ENCODE measurements around the gene UCK1.

DNA sequence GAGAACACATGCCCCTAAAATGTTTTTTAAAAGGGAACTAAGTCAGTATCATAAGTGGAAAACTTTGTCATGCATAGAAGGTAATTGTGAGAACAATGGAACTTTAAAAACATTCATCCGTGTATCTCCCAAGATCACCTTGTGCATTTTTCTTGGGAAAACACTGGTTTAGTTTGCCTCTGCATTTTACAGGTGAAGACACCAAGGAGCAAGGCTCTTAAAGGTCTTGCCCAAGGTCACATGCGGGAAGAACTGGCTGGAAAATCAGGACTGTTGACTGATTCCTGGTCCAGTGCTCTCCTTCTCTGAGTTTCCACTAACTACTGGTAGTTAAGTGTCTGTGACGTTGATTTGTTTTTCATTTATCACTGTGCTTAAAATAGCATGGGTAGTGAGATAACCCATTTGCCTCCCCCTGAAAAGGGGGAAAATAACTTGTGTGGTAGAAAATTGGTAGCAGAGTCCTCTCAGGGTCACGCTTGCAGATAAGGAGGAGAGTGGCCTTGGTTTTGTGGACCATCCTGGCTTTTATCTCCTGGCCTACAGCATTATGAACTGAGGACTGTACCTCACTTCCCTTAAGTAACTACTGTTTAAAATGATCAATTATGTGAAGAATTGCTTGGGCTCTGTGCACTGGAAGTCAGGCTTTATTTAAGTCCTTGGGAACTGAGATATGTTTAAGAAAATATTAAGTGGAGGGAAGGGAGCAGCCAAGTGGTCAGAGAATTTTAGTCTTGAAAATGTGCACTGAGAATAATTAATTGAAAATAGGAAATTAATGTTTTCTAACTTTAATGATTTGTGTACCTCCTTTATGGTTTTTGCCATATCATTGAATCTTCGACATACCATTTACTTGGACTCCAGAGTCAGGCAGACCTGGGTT, 10.9 kb downstream of the FUBP3 start:
- RAMPAGE, long total RNA, result no peak
- RRBS, result no CpG with 5 or more reads among the region's 5 CpGs

- RAMPAGE, long total RNA, result no peak
- RRBS, result no CpG with 5 or more reads among the region's 14 CpGs
Measured at GRCh38 chr9:130626243-130626775, 38.1 kb upstream of the PRDM12 start.

DNA sequence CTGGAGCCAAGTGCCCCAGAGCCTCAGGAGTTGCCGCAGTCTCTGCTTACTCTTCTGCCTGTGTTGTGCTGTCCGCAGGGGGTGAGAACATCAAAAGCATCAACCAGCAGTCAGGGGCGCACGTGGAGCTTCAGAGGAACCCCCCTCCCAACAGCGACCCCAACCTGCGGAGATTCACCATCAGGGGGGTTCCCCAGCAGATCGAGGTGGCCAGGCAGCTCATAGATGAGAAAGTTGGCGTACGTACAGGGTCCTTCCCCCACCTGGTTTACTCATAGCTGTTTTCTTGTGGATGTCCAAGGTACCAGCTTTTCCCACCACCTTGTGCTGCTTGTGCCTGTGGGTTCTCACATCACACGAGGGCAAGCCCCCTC, 33.9 kb upstream of the PRDM12 start:
- RAMPAGE, long total RNA, result no peak
- RRBS, result no CpG with 5 or more reads among the region's 10 CpGs

DNA sequence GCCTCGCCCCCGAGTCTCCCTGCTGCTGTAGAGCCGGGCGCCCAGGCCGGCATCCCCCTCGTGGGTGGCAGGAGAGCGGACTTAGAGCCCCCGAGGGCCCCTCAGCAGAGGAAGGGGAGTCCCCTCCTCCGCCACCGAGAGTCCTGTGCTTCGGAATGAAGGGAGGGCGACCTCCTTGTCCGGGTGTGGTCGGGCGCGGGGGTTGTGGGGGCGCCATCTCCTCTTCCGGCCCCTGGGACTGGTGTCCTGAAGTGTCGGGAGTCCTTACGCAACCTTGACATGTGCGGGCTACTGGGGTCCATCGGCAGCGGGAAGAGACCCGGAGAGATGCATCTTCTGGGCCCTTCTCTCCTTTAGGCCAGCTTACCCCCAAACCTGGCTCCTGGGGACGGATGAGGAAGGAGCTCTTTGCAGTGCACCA, 11.6 kb upstream of the EXOSC2 start:
- RAMPAGE, long total RNA, result no peak
- RRBS, result 2% methylated on average over 10 of the region's 25 CpGs

DNA sequence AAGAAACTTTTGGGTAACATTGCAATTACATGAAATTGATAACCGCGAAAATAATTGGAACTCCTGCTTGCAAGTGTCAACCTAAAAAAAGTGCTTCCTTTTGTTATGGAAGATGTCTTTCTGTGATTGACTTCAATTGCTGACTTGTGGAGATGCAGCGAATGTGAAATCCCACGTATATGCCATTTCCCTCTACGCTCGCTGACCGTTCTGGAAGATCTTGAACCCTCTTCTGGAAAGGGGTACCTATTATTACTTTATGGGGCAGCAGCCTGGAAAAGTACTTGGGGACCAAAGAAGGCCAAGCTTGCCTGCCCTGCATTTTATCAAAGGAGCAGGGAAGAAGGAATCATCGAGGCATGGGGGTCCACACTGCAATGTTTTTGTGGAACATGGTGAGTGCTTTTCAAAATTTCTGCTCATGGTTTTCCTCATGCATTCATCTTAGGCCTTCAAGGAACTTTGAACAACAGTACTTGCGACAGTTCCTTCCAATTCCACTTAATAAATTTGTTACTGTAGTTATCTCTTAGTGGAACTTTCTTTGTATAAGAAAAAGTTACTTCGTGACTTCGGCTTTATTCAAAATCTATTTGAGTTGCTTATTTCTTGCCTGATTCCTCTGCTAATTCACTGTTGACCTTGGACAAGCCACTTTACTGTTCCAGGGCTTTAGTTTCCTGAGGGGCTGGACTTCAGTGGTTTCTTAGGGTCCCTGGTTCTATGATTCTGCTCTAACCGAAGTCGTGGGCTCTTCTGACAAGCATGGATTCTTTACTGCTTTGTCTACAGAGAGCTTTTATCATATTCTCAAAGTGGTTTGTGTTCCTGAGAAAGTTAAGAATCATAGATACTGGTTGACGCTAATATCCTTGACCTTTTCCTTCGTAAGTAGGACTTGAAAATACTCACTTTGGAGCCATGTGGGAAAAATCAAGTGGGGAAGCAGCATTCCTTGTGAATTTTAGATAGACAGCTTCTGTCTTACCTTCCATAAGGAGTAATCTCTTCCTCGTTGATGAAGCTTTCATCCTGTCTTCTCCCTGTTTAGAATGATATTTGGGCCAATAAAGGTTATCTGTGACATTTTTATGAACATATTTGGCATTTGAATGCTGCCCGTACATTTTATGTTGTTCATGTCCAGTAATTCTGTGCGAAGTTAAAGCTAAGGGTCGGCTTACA, 20.9 kb downstream of the EXOSC2 start:
- RAMPAGE, long total RNA, result no peak
- RRBS, result no CpG with 5 or more reads among the region's 19 CpGs

- RAMPAGE, long total RNA, result no peak
- RRBS, result no CpG with 5 or more reads among the region's 5 CpGs
Measured at GRCh38 chr9:130788782-130789883, 45.9 kb upstream of the ABL1 start.

GRCh38 chr9:130843783-130844335, 8.8 kb downstream of the ABL1 start:
- RAMPAGE, long total RNA, result no peak
- RRBS, result no CpG with 5 or more reads among the region's 3 CpGs

DNA sequence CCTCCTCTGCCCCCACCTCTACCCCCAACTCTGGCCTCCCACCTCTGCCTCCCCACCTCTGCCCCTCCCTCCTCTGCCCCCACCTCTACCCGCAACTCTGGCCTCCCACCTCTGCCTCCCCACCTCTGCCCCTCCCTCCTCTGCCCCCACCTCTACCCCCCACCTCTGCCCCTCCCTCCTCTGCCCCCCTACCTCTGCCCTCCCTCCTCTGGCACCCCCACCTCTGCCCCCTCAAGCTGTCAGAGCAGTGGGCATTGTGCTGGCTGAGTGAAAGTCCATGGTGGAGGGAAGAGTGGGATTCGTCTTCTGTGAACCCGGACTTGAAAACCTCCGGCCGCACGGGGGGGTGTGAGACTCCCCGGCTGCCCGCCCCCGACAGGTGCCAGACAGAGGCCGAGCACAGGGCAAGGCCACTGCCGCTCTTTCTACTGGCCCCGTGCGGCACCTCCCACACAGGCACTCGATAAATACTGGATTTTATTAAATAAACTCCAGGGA, 2.4 kb upstream of the QRFP start:
- RAMPAGE, long total RNA, result no peak
- RRBS, result no CpG with 5 or more reads among the region's 14 CpGs

DNA sequence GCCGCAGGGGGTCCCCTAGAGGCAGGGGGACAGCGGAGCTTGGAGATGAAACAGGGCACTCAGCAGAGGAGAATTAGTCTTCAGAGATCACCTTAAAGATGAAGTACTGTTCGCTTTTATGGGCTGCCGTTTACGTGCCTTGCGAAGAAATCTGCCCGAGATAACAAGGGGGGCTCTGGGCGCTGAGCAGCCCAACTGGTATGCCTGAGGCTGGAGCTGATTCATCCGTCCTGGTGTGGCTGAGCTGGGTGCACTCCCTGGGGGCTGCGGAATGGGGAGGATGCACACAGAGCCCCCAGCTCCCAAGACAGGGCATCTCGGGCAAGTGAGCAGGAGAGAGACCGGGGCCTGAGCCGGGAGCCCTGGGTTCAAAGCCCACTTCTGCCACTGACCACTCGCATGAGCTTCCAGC, 5.9 kb downstream of the FIBCD1 start:
- RAMPAGE, long total RNA, result no peak
- RRBS, result no CpG with 5 or more reads among the region's 14 CpGs

DNA sequence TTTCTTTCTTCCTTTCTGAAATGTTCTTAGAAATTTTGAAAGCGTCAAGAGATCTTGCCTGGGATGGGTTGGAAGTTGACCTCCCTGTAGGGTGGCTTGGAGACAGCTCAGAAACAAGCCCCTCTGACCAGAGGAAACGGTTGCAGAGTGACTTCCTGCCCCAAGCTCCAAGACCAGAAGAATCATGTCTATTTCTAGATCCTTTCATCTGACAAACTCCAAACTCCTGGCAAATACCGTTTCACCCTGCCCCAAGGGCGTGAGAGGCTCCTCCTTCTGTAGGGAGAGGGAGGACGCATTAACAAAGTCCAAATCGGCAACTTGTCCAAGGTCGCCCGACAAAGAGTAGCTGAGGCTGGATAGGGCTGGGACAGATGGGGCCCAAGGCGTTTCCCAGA, 3.9 kb downstream of the FIBCD1 start:
- RAMPAGE, long total RNA, result no peak
- RRBS, result no CpG with 5 or more reads among the region's 9 CpGs

DNA sequence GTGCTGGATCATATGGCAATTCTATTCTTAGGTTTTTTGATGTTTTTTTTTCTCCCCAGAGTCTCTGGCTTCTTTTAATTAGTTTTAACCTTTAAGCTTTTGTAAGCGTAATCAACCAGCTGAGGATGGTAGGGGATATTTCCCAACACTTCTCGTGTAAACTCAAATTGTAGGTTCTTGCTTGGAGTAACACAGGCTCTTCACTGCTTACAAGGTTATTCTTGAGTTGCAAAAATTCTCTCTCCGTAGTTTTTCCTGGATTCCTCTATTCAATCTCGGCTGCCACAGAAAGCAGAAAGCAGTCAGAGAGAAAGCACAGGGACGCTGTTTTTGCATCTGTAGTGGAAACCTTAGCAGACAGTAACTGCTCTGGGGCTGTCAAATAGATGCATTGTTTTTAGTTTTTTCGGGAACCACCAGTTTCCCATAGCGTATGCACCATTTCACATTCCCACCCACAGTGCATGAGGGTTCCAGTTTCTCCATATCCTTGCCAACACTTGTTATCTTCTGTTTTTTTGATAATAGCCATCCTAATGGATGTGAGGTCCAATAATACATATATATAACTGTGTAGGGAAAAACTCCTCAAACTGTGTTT, 12.0 kb downstream of the LAMC3 start:
- RAMPAGE, long total RNA, result no peak
- RRBS, result no CpG with 5 or more reads among the region's 7 CpGs

GRCh38 chr9:131096715-131097234, 444 bp downstream of the AIF1L start:
- RAMPAGE, long total RNA, result no peak
- RRBS, result 10% methylated on average over 7 of the region's 48 CpGs

DNA sequence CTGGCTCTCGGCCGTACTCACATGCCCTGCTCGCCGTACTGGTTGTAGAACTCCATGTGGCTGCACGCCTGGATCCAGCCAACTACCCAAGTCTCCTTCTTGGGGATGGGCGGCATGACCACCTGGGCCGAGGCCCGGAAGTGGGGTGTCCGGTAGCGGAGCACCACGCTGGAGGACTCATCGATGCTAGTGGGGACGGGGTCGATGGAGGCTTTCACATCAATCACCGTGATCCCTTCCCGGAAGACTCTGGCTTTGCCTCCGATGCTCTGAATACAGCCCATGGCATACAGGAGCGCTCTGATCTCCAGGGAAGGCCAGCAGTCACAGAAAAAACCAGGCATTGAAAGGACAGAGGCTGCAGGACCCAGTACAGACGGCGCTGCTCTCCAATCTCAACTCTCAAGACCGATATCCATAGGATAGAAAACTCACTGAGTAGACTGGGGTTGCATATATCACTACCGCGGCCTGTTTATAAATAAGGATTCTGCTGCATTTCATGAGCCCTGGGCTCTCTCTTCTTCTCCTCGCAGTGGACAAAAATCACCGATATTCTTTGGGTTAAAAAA, 388 bp downstream of the FAM78A start:
- RAMPAGE, long total RNA, result no peak
- RRBS, result 92% methylated on average over 6 of the region's 25 CpGs

- RAMPAGE, long total RNA, result no peak
- RRBS, result 6% methylated on average over 3 of the region's 23 CpGs
Measured at GRCh38 chr9:131423176-131424088, 29.5 kb downstream of the PRRC2B start.

DNA sequence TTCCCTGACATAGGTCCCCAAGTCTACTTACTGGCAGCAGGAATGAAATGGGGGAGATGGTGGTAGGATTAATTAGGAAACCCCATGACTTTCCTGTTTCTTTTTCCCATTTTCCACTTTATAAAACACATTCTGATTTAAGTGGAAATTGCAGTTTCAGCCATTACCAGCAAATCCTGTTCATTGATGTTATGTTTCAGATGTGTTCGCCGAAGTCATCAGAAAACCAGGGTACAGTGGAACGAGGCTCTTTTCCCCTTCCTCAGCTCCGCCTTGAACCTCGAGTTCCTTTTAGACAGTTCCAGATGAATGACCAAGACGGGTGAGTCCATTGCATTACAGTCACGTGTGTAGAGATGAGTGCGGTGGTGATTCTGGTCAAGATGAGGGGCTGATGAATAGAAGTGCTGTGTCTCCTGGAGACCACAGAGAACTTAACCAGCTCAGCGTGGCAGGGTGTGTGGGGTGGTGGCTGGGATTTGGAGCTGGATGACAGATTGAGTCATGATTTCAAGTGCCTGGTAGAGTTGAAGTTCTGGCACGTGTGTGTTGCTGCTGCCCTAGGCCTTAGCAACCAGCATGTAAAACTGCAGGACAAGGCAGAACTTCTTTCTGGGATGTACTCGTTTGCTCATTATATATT, 53.1 kb downstream of the PRRC2B start:
- RAMPAGE, long total RNA, result no peak
- RRBS, result no CpG with 5 or more reads among the region's 11 CpGs

- RAMPAGE, long total RNA, result no peak
- RRBS, result no CpG with 5 or more reads among the region's 13 CpGs
Measured at GRCh38 chr9:131497109-131497645, 5.5 kb upstream of the POMT1 start.

- RAMPAGE, long total RNA, result no peak
- RRBS, result 3% methylated on average over 3 of the region's 32 CpGs
Measured at GRCh38 chr9:131530407-131530898, 610 bp downstream of the UCK1 start.

GRCh38 chr9:131530899-131531858, at the start of gene UCK1:
Gene UCK1 (minus strand): TSS chr9:131531263.
- RAMPAGE, long total RNA, result start-site peak on the minus strand at chr9:131531190-131531242, 466 and 349 reads in 2 replicates
- RRBS, result 6% methylated on average over 75 of the region's 110 CpGs

DNA sequence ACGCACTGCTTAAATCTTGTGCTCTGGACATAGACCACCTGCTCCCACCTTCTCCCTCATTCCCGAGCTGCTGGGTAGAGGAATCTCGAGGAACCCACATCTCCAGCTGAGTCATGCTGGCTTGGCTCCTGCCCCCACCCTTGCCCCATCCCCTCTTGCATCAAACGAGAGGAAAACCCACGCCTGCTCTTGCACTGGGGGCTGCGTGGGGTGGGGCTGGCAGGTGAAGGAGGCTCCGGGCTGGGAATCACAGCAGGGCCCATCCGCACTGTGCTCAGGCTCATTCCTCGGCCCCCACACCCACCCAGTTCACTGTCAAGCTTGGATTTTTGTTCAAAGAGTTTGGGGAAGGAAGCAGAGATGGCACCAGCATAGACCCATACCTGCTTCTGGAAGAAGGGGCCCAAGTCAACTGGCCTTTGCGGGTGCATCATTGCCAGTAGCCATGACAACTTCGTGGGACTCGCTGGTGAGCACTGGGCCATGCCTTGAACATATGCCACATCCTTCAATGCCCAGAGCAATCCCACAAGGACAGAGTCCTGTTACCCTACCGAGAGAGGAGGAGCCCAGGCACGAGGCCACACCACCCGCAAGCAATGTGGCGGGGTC, 48.3 kb downstream of the PRRT1B start:
- RAMPAGE, long total RNA, result no peak
- RRBS, result no CpG with 5 or more reads among the region's 16 CpGs

GRCh38 chr9:131595867-131596417, 50.6 kb downstream of the PRRT1B start:
- RAMPAGE, long total RNA, result no peak
- RRBS, result 91% methylated on average over 5 of the region's 17 CpGs

Measured in cardiac muscle cell (in vitro differentiated cells and primary cell).